Occipital lobe (tissue), 2 donors: ENCODE data around the gene ENTREP2.

GRCh38 chr15:25371164-25371960 is 67.5 kb downstream of the UBE3A start:
- RAMPAGE, long total RNA: no peak

DNA sequence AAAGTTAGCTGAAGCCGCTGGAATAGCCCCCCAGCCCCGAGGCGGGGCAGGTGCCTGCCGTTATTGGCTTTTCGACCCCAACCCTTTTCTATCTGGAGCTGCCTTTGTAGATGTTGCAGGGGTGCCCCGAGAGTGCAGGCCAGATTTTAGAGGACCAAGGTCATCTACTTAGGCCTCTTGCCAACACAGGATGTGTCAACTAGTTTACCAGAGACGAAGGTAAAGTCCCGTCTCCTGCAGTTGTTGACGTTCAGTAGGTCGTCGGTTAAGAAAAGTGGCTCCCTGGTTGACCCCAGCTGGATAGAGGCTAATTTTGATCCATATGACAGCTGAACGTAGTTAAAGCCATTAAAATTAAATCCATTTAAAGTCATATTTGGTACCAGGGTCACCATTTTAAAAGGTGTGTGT is 624 bp upstream of the UBE3A start:
- RAMPAGE, long total RNA: no peak

DNA sequence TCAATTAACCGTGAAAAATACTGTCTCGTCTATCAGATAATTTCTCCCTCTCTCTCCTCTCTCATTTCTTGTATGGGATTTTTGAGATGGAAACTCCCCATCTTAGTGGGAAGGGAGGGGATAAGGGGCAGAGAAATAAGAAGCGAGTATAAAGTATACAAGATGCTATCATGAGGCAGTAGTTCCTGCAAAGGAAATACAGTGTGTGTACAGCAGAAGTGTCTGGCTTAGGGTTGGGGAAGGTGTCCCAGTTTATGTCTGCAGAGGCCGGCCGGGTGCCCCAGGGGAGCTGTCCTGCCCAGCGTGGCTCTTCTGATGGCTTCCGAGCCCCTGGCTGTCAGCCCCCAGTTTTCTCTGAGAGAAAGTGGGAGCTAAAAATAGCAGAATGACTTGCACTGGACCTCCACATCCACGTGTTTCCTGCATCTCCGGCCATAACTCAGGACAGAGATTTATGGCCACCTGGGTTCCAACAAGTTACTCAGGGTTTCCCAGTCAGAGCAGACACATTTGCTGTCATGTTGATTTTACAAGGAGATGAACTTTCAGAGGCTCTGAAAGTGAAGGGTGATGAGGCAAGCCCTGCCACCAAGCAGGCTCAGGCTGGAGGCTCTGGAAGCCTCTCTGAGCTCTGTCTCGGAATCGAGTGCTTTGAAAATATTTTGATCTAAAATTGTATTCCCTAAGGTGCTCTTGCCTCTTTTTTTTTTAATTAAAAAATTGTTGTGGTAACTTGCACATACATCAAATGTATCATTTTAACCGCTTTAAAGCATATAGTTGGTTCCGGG is 192.0 kb downstream of the ATP10A start:
- RAMPAGE, long total RNA: no peak

DNA sequence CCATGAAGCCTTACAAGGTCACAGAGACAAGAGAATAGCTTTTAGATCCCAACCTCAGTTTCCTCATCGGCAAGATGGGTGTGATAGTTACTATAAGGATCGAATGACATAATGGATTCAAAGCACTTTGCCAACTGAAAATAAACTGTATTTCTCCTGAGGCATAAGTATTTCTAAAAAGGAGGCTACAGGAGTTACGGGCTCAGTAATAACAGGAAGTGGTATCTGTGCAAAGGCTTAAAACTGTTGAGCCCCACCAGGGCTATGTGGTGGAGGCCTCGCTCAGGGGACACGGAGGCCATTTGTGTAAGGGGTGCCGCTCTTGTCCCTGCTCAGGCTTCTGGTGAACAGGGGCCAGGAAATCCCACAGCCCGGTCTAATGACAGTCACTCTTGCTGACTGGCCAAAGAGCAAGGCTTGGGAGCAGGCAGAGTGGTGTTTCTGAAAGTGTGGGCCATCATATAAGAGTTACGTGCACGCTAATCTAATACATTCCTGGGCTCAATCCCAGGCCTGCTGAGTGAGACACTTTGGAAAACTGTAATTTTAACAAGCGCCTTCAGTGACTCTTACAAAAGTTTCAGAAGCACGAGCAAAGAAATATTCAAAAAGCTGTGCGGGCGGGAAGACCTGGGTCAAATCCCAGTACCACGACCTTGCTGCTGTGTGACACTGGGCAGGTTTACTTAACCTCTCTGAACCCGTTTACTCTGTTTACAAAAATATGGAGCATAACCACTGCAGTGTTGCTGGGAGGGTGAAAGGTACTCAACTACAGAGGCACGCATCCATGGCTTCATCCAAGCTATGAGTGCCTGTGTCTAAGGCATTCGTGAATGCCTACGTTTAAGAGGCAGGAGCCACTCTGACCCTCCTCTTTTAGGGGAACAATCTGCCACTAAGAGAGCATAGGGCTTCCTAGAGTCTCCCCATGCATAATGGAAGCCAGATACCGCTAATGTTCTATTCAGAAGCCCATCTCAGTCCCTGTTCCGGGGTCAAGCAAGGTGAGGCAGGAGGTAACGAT is 2.1 kb downstream of the ATP10A start:
- RAMPAGE, long total RNA: no peak

DNA sequence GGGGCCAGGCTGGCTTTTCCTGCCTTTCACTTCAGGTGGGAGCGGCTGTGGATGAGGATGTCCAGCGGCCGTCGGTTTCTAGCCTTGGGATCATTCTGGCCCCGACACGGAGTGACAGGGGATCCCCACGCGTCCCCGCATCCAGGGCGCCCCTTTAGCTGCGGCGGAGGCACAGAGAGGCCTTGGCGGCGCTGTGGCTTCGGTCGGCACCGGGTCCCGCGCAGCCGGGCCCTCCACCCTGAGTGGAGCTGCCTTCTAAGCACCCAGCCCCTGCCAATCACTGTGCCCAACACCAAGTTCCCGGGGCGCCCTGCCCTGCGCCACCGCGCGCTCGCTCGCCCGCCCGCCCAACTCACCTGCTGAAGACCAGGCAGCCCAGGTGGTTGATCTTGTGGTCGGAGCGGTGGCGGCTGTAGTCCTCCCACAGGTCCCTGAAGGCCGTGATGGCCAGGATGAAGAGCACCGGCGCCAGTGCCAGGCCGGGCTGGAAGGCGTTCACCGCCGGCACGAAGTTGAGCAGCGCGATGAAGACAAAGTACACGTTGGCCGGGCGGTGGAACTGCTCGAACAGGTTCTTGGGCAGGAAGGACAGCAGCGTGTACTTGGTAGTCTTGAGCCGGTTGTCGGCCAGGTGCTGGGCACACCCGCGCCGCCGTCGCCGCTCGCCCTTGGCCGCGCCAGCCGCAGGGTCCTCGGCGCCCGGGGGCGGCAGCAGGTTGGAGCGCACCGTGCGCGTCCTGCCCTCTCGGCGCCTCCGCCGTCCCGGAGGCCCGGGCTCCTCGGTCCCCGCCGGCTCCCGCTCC is 634 bp downstream of the ATP10A start:
- RAMPAGE, long total RNA: no peak

GRCh38 chr15:25900897-25901478 is 37.9 kb upstream of the ATP10A start:
- RAMPAGE, long total RNA: no peak

GRCh38 chr15:25933599-25934161 is 70.6 kb upstream of the ATP10A start:
- RAMPAGE, long total RNA: no peak

DNA sequence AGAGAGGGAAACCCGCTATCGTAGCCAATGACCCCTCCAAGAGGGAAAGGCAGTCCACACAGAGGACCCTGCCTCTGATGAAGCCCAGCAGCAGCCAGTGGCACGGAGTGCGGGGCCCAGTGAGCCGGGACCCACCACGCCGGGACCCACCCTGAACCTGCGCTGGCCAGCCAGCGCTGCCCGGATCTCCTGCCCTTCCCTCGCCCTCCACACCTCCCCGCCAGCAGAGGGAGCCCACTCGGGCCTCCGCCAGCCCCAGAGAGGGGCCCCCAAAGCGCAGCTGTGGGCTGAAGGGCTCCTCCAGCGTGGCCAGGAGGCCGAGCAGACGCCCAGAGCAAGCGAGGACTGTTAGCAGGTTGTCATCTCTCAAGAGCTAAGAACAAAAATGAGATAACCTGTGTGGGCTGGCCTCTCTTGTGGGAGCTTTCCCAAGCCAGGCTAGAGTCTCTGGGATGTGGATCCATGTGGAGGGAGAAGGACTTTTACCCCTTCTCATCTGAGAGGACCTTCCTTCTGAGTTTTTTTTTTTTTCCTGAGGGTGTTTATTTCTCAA is 81.3 kb upstream of the ATP10A start:
- RAMPAGE, long total RNA: no peak

DNA sequence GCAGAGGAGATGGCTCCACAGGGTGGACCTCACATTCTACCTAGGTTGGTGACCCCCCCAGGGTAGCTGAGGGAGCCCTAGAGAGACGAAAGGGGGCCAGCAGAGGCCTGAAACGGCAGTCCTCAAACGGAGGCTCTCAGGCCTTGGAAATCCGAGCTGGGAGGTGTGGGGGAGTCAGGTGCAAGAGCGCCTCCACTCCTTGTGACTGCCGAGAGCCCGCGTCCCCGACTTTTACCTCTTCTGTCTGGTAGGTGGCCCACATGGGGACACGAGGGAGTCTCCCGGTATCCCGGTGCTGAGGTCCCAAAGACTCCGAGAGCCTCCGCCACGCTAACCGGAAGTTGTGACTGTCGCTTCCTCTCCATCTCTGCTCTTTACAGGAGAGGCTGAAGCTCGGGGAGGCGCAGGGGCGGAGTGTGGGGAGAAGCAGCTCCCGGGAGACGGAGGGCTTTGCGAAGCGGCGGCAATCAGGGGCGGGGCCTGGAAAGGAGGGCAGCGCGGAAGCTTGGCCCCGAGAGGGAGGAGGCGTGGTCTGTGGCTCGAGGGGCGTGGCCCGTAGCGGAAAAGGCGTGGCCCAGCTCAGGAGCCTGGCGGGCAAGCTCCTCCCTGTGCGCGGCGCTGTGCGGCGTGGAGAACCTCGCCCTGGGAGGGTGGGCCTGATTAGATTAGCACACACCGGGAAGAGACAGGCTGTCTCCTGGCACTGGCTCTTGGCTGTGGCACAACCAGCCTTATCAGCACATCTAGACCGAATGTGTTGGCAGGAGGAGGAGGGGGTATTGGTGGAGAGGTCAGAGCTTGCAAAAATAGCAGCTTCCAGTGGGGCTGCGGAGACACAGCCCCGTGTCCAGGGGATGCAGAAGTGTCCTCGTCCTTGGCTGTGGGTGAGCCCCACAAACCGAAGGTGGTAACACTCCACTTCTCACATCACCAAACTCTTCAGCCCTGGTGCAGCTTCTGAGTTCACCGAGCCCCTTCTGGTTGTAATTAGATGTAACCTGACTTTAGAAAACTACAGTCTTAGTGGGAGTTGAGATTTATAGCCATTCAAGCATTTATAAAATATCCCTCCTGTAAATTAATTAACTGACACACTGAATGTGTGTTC is 143.8 kb downstream of the GABRB3 start:
- RAMPAGE, long total RNA: no peak

- RAMPAGE, long total RNA: no peak
Measured at GRCh38 chr15:26767017-26767768, 5.7 kb downstream of the GABRB3 start.

GRCh38 chr15:28128031-28128486 is 28.9 kb upstream of the OCA2 start:
- RAMPAGE, long total RNA: no peak

DNA sequence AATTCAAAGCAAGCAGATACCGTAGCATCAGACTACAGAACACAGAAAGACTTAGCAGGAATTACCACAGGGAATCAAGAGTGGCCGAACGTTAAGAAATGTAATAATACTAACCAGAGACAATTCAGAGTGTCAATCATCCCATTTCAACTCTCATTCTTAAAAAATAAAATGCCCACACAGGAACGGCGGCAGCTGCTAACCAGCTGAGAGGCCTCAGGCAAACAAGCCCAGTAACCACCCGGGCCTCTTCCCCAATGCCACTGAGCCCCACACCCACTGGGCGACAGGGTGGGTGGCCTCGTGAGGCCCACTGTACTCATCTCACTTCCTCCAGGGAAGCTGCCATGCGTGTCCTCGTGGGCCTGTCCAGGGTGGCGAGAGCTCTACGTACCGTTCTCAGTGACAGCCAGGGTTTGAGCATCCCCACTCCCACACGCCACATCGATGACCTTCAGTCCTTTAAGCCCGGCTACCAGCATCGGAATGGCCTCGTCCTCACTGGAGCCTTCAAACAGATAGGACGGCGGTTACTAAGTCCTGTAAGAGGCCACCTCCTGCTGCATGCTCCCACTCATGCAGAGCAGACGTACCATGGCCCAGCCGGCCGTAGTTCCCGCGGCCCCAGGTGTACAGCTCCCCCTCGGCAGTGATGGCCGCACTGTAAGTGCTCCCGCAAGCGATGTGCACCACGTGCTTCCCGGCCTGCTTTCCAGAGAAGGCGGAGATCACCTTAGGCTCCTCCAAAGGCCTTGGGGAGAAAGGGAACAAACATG is 56.6 kb downstream of the HERC2 start:
- RAMPAGE, long total RNA: no peak

DNA sequence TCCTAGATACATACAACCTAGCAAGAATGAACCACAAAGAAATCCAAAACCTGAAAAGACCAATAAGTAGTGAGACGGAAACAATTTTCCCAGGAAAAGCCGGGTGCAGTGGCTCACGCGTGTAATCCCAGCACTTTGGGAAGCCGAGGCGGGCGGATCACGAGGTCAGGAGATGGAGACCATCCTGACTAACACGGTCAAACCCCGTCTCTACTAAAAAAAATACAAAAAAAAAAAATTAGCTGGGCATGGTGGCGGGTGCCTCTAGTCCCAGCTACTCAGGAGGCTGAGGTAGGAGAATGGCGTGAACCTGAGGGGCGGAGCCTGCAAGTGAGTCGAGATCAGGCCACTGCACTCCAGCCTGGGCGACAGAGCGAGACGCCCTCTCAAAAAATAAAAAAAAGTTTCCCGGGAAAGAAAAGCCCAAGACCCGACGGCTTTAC is 23.6 kb downstream of the GOLGA8G start:
- RAMPAGE, long total RNA: no peak

GRCh38 chr15:29345489-29345918 is 75.9 kb upstream of the NSMCE3 start:
- RAMPAGE, long total RNA: no peak

GRCh38 chr15:29490292-29490491 is 80.6 kb downstream of the ENTREP2 start:
- RAMPAGE, long total RNA: no peak

DNA sequence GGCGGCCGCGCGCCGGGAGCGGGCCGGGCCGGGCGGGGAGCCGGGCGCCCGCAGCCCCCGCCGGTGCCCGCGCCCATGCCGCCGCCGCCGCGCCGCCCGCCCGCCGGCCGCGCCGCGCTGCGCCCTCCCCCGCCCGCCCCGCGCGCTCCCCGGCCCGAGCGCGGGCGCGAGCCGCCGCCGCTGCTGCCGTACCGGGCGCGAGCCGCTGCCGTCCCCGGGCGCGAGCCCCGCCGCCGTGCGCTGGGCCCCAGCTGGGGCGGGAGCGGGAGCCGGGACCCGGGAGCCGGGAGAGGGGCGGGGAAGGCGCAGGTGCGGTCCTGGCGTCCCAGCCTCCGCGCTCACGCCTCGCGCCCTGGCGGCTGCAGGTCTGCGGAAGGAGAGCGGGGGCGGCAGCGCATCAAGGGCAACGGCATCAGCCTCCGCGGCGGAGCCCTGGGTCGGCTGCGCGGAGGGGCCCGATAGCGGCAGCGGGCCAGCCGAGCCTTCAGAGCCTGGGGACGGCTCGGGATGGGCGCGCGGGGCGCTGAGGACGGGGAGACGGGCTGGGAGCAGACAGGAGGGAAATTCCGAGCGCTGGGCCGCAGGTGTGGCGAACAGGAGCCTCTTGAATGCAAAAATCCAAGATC is at the start of gene ENTREP2:
TSS of gene ENTREP2 (minus strand) at position 126 of the 626 bp plus-strand sequence.
- RAMPAGE, long total RNA: no peak

- RAMPAGE, long total RNA: no peak
Measured at GRCh38 chr15:29656725-29657319, 86.0 kb upstream of the ENTREP2 start.

GRCh38 chr15:29667997-29668383 is 97.2 kb upstream of the ENTREP2 start:
- RAMPAGE, long total RNA: no peak

GRCh38 chr15:29730756-29731215 is 91.5 kb downstream of the TJP1 start:
- RAMPAGE, long total RNA: no peak

DNA sequence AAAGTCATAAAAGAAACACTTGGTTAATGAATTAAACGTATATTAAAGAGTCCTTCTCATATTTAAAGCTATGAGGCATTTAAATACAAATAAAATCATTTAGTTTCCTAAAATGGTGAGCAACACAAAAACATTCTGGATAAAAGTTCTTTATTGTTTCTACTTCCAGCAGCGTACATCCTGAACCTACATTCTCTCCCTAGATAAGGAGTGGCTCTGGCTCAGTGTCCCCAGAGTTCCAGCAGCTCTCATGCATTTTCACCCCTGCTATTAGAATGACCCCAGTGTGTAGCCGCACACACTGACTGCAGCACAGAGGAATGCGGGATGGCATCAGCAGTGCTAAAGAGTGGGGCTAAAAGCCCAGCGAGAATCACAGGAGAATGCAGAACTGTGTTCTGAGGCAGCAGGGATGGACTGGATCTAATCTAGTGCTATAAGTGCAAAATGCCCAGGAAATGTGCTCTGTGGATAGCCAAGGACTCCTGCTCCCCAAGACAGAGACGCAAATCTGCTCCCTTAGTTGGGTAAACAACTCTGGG is 66.3 kb upstream of the TJP1 start:
- RAMPAGE, long total RNA: no peak